Kidney (tissue), 2 donors: ENCODE data around the gene CFH.

- PRO-cap: no peak
- RRBS: no CpG with 5 or more reads among the region's 1 CpG
Measured at GRCh38 chr1:191823691-191824237, 334.5 kb upstream of the RGS18 start.

- PRO-cap: no peak
- RRBS: no CpG with 5 or more reads among the region's 4 CpGs
Measured at GRCh38 chr1:192531100-192531445, 44.5 kb upstream of the RGS1 start.

DNA sequence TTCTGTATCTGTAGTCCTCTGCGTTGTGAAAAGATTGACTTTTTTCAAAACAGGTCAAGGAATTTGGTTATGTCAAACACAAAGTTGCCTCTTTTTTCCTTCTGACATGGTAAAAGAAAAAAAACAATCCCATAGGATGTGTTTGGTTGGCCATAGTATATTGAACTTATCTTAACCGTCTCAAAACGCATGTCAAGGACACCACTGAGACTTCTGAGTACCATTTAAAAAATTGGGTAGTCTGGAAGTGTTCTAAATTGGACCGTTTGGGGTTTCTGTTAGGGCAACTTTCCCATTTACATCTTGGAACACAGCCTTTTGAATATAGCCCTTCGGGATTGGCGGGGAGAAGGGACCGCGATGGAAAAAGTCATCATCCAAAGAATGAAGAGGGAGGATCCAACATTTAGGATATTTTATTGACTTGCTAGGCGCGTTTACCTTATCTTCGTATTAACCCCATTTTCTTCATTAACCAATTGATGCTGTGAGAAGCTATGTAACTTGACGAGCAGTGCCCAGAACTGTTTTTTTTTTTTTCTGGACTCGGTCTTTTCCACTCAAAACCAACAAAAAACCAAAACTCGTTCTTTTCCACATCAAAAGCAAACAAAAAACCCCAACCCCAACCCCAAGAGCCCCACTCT lies 844 bp upstream of the CDC73 start:
- PRO-cap: no peak
- RRBS: no CpG with 5 or more reads among the region's 14 CpGs

DNA sequence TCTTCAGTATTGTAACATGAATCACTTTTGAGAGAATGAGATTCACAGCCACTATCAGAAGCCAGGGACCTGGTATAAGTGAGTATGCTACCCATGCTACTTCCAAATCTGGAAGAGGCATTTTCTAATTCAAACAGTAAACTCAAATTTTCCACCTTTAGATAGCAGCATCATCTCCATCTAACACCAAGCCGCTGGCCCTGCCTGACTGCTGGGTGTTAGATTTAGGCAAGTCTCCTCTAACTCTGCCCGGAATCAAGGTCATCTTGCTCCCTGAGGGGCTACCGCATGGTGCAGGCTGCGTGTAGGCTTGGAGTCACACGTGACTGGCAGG lies 882.9 kb upstream of the B3GALT2 start:
- PRO-cap: no peak
- RRBS: no CpG with 5 or more reads among the region's 5 CpGs

DNA sequence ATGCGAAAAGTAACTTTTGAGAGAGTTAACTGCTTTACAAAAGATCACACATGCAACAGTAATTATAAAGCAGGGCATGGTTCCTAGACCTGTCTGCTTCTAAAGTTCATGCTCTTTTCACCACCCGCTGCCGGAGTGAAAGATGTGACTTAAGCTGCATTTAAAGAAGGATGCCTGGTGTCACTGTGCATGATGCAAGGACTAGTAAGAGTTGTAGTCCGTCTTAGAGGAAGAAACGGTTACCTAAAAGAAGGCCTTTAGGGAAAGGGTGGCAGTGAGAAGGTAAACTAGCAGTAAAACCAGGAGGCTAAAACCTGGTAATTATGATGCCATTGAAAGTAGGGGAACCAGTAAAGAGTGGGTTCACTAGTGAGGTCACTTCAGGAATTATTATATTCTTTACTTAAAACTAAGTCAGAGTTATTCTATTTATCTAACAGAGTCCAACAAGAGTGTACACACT lies 1689.0 kb downstream of the KCNT2 start:
- PRO-cap: no peak
- RRBS: no CpG with 5 or more reads among the region's 5 CpGs

DNA sequence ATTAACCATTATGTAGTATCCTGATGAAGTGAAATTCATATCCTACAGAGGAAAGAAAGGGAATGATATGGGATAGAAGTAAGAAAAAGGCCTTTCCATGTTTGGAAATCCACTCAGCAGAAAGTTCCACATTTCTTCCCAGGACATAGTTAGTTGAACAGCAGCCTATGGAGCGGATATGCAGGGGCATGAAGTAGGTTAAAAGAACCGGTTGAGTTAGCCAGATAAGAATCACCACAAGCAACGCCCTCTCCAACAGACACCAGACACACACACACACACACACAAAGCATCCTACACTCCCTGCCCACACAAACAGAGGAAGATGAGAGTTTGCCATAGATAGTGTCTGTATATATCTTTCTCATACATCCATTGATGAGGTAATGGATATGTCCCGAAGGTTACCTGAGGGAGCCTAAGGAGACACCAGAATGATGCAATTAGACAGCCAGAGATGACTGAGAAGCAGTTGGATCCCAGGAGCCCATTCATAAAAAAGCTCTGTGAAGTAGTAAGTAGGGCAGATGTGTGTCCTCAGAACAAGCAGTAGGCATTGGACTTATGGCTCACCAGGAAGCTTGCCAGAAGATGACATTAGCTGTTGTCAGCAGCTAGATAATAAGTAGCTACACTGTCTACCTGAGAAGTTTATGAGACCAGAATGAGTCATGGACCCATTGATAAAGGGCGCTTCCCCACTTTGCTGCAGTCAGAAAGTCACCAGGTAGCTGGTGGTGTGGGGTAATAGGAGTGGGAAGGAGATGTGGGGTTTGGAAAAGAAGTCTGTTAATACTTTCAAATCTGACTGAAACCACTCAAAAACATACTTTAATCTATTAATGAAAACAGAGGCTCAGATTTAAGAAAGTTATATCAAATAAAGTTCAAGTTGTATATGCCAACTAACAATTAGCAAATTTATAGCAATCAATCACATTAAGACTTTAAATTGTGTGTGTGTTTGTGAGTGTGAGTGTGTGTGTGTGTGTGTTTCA lies 247.0 kb downstream of the KCNT2 start:
- PRO-cap: no peak
- RRBS: no CpG with 5 or more reads among the region's 5 CpGs

DNA sequence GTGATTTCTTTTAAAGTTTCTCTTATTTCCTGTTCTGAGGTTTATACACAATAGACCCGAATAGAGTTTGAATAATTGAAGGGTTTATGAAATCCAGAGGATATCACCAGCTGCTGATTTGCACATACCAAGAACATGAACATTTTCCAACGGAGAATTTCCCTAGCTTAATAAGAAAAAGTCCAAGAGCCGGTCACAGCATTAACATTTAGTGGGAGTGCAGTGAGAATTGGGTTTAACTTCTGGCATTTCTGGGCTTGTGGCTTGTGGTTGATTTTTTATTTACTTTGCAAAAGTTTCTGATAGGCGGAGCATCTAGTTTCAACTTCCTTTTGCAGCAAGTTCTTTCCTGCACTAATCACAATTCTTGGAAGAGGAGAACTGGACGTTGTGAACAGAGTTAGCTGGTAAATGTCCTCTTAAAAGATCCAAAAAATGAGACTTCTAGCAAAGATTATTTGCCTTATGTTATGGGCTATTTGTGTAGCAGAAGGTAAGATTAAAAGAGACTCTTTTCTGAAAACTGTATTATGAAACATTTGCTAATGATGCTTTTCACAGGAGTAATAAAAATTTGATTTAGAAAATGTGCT lies at the start of gene CFH:
TSS of gene CFH (plus strand) at position 361 of the 593 bp plus-strand sequence.
- PRO-cap: bidirectional peak, plus-strand start at position 361 of the sequence, minus-strand start at position 224 of the sequence
- RRBS: no CpG with 5 or more reads among the region's 5 CpGs

GRCh38 chr1:196682994-196683937 lies 31.4 kb downstream of the CFH start:
- PRO-cap: no peak
- RRBS: no CpG with 5 or more reads among the region's 1 CpG

DNA sequence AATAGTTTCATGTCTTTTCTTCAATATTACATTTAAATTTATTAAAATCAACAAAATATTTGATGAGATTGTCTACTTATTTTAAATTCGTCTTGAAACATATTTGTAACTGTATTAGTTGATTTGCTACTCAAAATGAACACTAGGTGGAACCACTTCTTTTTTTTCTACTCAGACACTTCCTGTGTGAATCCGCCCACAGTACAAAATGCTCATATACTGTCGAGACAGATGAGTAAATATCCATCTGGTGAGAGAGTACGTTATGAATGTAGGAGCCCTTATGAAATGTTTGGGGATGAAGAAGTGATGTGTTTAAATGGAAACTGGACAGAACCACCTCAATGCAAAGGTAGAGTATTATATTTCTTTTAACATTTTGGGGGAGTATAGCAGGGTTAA lies 8.4 kb downstream of the CFHR1 start:
- PRO-cap: no peak
- RRBS: no CpG with 5 or more reads among the region's 4 CpGs

GRCh38 chr1:197200293-197200513 lies 890 bp downstream of the ZBTB41 start:
- PRO-cap: no peak

DNA sequence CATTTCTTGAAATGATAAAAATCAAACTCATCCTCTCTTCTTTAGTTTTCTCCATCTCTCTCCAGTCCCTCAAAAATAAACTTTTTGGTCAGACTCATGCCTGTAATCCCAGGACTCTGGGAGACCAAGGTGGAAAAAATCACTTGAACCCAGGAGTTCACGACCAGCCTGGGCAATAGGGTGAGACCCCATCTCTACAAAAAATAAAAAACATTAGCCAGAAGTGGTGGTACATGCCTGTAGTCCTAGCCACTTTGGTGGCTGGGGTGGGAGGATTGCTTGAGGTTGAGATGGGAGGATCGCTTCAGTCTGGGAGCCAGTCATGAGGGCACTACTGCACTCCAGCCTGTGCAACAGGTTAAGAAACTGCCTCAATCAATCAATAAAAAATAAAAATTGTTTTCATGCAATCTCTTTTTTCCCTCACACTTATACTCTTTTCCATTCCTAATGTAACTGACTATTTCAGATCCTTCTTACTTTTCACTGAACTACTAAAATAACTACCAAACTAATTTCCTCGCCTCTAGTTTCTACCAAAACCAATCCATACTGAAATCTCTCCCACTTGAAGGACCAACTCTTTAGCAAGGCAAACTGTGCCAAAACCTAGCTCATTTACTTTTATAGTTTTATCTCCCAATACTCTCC lies 71.3 kb downstream of the DENND1B start:
- PRO-cap: no peak
- RRBS: no CpG with 5 or more reads among the region's 3 CpGs

DNA sequence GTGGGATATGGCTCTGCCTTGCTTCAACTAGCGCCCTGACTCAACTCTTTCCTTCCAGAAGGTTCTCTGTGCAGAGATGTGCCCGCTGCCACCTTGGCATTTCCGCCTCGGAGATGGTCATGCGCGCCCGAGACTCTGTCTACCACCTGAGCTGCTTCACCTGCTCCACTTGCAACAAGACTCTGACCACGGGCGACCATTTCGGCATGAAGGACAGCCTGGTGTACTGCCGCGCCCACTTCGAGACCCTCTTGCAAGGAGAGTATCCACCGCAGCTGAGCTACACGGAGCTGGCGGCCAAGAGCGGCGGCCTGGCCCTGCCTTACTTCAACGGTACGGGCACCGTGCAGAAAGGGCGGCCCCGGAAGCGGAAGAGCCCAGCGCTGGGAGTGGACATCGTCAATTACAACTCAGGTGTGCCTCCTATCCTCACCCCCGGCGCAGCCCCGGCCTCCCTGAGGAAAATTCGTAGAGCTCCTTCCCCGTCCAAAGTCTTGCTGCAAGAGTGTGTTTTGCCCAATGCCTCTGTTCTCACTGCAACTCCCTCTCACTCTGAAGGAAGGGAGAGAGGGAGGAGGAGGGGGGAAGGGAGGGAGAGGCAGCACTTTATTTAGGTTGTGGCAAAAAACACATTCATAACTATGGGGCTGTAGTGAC lies 4.2 kb downstream of the LHX9 start:
- PRO-cap: no peak
- RRBS: 11% methylated on average over 4 of the region's 31 CpGs

GRCh38 chr1:197954923-197955430 lies 37.8 kb downstream of the LHX9 start:
- PRO-cap: no peak
- RRBS: no CpG with 5 or more reads among the region's 4 CpGs

- PRO-cap: no peak
- RRBS: no CpG with 5 or more reads among the region's 5 CpGs
Measured at GRCh38 chr1:197995518-197996097, 78.4 kb downstream of the LHX9 start.

DNA sequence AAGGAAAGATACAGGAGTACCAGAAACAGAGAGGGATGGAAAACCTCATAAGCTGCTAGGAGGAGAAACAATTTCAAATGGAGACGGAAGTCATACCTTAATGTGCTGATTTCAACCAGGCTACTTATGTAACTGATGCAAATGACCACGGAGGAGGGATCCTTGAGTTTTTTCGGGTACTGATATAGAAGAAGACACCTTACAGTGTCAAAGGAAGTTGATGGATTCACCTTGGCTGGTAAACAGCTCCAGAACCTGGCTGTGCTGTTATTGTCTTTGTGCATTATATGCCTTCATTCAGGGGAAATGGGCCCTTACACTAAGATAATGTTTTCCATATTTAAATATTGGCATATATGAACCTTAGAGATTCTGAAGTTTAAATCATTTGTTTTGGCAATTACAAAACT lies 19.0 kb upstream of the PTPRC start:
- PRO-cap: no peak
- RRBS: no CpG with 5 or more reads among the region's 3 CpGs

DNA sequence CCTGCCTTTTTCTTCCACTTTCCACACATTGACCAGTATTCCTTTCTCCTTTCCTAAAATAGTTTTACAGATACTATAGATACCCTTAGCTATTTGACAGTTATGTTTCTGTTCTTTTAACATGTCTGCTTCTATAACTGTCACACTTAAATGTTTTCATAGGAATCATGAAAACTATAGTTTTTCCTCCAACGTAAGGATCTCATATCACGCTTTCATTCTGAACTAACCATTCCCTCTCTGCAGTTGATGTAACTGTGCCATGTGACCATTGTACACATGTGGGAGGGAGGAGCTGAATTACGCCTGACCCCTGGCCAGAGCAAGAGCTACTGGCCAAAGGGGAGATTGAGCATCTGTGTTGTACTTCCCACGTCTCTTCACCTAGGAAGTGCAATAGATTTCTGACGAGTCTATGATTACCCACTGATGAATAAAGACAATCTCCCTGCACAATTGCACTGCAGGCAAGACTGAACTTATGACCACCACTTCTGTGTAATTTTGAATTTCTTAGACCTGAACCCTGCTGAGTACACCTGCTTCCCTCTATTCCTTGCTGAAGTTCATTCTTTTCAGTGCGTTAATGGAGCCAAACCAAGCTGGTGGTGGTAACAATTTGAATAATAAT lies 24.0 kb downstream of the PTPRC start:
- PRO-cap: no peak
- RRBS: no CpG with 5 or more reads among the region's 6 CpGs

GRCh38 chr1:198678407-198678839 lies 39.6 kb downstream of the PTPRC start:
- PRO-cap: no peak
- RRBS: no CpG with 5 or more reads among the region's 7 CpGs

GRCh38 chr1:198699385-198699806 lies 60.6 kb downstream of the PTPRC start:
- PRO-cap: no peak
- RRBS: no CpG with 5 or more reads among the region's 12 CpGs

DNA sequence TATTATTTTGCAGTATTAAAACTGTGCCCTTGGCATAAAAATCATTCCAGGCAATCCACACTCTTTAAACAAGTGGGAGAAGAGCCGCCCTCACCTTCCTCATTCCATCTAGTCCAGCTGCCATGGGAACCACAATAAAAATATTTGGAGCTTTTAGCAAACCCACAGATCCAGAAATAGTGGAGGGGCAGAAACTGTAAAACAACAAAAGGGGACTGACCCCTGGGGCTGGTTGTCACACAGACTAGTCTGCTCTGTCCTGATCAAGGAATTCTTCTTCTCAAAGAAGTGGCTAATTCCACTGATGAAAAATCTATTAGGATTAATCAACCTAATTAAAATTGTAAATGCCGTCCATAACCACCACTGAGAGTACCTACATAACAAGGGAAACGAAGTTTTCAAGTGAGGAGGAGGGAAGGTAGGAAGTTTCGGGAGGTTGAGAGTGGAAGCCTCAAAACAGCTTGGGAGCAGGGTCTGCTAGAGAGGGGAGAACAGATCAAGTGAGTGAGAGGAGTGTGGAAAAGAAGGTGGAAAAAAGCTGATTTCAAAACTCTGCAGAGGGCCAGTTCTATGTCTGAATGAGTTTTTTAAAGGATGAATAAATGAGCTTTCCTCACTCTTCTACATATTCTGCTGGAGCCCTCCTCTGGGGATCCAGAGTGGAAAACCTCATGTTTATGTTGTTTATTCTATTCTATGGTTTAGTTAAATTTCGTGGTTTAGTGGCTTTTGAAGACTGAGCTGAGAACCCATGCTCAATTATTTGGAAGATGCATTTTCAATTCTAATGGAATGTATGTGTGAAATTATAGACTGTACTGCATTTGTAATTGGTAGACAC lies 61.8 kb downstream of the PTPRC start:
- PRO-cap: no peak
- RRBS: no CpG with 5 or more reads among the region's 5 CpGs

DNA sequence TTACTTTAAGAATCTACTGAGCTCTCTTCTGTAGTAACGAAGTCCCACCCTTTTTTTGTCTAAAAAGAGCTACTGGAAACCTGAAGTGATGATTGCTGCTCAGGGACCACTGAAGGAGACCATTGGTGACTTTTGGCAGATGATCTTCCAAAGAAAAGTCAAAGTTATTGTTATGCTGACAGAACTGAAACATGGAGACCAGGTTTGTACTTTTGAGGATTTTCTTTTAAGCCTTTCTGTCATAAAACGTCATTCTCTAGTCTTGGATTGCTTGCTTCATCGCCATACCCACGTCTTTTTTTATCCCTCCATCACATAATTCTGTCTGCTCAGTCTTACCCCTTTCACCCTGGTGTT lies 111.6 kb downstream of the PTPRC start:
- PRO-cap: no peak
- RRBS: no CpG with 5 or more reads among the region's 4 CpGs